Spleen (tissue), 7 donors: ENCODE measurements around the genes CPVL and CRHR2.

- PRO-cap, 4 experiments = no peak in any of the 4 experiments
- RAMPAGE, long total RNA, 4 experiments = no peak in any of the 4 experiments
These were observed 104.0 kb downstream of the CREB5 start for GRCh38 chr7:28516335-28516621.

DNA sequence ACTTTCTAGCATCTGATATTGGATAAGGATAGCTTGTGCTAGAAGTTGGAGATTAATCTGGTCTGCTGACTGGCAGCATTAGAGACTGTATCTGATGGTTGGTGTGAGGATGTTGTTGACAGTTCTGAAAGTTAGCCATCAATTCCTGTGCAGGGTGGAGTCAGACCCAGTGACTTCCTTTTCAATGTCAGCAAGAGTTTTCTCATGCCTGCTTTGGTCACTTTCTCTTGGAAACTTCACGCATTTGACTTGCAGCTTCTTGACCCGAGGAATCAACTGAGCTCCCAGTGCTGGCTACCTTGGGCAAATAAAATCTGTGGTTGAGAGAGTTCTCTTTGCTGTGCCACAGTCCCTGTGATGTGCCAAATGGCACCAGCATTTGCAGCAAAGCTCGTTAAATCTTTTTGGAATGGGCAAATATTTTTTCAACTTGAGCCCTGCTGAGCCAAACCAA is 233.0 kb downstream of the TRIL start:
- PRO-cap, 4 experiments = peak in 2 of 4 experiments; most common plus-strand start position 220 of the sequence (in 2)
- RAMPAGE, long total RNA, 4 experiments = no peak in any of the 4 experiments

DNA sequence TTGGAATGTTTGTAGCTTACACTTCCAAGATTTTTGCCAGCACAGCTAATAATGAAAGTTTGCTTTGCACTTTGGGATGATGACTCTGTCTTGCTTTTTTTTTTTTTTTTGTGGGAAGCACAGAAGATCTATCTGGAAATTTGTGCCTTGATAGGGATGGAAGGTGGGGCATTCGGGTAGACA is 225.6 kb downstream of the TRIL start:
- PRO-cap, 4 experiments = no peak in any of the 4 experiments
- RAMPAGE, long total RNA, 4 experiments = no peak in any of the 4 experiments

DNA sequence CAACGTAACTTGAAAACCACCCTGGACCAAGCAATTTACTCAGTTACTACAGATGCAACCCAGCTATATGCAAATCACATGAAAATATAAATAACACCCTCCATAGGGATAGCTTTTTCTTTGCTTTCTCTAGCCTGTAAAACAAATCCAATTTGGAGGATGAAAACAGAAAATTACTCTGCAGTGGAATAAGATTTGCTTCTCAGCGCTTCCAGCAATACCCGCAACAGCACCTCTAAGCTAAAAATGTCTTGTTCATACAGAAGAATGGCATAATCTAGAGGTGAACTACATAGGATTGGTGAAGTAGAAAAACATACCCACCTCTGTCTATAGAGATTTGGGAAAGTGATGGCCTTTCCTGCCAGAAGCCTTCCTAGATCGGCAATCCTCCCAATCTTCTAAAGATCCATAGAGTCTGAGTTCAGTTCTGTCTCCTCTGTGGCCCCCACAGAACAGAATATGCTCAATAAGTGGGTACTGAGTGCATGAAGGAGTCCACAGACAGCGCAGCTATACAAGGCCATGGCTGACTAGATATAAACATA is 34.5 kb downstream of the CPVL start:
- PRO-cap, 4 experiments = no peak in any of the 4 experiments
- RAMPAGE, long total RNA, 4 experiments = no peak in any of the 4 experiments

- PRO-cap, 4 experiments = peak in 4 of 4 experiments; most common plus-strand start chr7:29146591 (in 4); most common minus-strand start chr7:29146442 (in 1)
- RAMPAGE, long total RNA, 4 experiments = start-site peak on the plus strand in 3 of 4 experiments, at chr7:29146568-29146662 at its widest, 46 to 157 reads per replicate; start-site peak on the minus strand in 4 of 4 experiments, at chr7:29146439-29146537 at its widest, 2,572 to 4,626 reads per replicate
These were observed at the start of gene CPVL for GRCh38 chr7:29146308-29147121. Gene CPVL, minus strand, starts transcription at chr7:29146537.

GRCh38 chr7:29328081-29328487 is 133.5 kb downstream of the CHN2 start:
- PRO-cap, 4 experiments = peak in 1 of 4 experiments; most common minus-strand start chr7:29328194 (in 1)
- RAMPAGE, long total RNA, 4 experiments = no peak in any of the 4 experiments

DNA sequence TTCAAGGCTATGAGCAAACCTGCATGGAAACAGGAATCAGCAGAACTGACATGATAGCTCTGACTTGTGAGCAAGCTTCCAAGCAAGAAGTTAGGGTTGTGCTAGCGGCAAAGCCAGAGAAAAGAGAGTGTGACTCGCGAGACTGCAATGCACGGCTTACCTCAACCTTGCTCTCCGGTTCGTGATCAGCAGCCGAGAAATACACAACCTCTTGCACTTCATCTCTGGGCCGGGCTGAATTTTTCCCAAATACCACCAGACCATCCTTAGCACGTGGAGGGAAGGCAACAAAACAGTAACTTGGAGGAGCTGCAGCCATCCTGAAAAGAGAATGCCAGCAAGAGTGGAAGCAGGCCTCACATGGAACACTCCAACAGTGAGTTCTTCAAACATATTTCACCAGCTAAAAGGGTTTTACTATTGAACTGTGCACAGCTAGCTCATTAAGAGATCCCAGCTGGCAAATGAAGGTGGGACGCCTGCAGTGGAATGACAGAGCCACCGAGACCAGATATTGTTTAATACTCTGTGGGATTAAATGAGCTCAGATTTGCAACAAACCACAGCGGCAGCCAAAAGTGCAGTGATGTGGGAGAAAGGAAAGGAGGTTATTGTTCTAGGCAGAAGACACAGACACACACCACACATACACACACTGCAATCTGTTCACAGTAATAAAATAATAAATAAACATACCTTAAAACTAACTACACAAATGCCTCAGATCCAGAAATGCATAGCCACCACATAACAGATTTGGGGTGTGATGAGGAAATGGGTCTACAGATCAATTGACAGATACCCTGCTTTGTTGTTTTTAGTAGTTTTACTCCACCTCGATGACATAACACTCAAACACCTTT is 20.6 kb downstream of the SCRN1 start:
- PRO-cap, 4 experiments = no peak in any of the 4 experiments
- RAMPAGE, long total RNA, 4 experiments = no peak in any of the 4 experiments

- PRO-cap, 4 experiments = peak in 2 of 4 experiments; most common plus-strand start chr7:29988611 (in 1)
- RAMPAGE, long total RNA, 4 experiments = start-site peak on the plus strand in 1 of 4 experiments, at chr7:29988579-29988688 at its widest, 8 reads per replicate
These were observed 1.2 kb downstream of the SCRN1 start for GRCh38 chr7:29988354-29988815.

DNA sequence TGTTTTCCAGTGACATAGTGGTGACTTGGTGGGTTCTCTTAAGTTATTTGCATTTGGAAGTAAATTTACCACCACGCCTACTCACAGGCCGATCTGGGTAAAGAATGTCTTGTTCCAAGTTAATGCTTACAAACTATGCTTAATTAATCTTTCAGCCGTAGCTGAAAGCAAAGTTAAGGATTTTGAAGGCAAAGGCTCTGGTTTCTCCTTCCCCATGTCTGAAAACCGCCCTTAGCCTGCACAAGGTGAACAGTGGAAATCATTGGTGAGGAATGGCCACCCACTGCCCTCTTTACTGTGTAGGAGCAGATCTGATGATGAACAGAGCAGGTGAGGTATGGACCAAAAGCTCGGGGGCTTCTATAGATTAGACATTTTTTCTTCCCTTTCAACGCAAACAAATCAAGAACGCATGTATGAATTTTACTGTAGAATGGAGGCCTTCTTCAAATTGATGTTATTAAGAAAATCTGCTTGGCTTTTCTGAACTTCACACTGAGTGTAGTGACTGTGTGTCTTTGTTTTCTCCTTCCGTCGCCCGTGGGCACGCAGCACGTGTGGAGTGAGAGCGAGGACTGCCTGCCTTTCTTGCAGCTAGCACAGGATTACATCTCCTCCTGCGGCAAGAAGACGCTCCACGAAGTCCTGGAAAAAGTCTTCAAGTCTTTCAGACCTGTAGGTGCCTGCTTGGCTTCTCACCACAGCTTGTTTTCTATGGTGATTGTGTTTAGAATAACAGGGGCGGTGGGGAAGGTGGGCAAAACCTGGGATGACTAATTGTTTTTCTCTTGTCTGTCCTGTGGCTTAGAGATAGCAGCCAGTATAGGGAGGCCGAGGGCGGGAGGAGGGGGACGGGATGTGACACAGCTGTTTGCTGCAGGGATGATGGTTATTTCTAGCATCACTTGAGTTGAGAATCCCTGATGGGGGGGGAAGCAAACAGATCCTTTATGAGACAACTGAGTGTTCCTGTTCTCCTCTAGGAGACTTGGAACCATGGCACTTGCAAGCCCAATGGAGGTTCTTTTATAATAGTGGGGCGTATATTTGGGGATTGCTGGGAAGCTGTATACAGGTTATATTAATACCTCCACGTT is 11.2 kb downstream of the MTURN start:
- PRO-cap, 4 experiments = no peak in any of the 4 experiments
- RAMPAGE, long total RNA, 4 experiments = no peak in any of the 4 experiments

DNA sequence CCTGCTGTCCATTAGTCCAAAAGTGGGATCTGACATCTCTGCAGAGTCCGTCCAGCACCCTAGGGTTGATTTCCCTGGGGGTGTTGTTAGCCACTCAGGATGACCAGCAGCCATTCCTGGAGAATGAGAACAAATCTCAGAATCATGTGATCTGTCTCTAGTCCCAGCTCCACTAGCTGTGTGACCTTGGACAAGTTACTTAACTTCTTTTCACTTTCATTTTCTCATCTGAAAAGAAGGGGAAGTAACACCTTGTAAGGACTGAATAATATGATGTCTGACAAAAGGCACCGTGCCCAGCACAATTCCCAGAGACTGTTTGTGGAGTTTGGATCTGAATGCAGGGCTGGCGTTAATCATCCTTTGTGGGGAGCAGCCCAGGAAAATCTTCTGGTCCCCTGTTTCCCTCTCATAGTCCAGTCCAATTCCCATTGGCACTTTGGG is 44.2 kb downstream of the MTURN start:
- PRO-cap, 4 experiments = peak in 1 of 4 experiments; most common plus-strand start position 231 of the sequence (in 1); most common minus-strand start position 174 of the sequence (in 1)
- RAMPAGE, long total RNA, 4 experiments = no peak in any of the 4 experiments

GRCh38 chr7:30321239-30321510 is 36.8 kb downstream of the ZNRF2 start:
- PRO-cap, 4 experiments = no peak in any of the 4 experiments
- RAMPAGE, long total RNA, 4 experiments = no peak in any of the 4 experiments

DNA sequence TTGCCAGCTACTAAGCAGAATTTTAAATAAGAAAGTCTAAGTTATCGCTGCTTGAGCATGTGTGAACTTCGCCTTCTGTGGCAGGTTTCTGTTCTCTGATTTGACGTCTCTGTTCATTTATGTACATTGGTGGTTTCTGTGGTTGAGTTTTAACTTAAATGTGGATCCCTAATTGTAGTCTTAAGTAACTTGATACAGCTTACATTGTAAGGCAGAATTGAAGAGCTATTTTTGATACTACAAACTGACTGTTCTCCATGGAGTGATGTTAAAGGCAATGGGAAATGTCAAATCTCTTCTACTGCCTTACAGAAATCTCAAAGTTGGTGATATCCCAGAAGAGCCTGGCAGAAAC is 46.4 kb downstream of the ZNRF2 start:
- PRO-cap, 4 experiments = no peak in any of the 4 experiments
- RAMPAGE, long total RNA, 4 experiments = no peak in any of the 4 experiments

GRCh38 chr7:30362196-30362746 is 77.9 kb downstream of the ZNRF2 start:
- PRO-cap, 4 experiments = no peak in any of the 4 experiments
- RAMPAGE, long total RNA, 4 experiments = no peak in any of the 4 experiments

DNA sequence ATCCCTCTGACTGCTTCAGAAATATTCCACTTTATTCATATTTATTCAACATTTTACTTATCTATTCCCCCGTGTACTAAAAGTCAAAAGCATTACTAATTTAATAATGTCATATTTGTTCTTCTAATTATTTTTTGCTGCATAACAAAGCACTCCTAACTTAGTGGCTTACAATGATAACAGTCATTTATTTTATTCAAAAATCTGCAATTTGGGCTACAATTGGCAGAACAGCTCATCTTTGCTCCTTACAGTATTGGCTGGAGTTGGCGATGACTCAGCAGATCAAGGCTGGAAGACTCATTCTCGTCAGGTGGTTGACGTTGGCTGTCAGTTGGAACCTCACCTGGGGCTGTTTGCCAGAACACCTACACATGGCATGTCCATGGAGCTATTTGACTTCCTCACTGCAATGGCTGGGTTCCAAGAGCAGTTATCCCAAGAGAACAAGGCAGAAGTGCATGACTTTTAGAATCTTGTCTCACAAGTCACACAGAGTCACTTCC is 75.2 kb downstream of the NOD1 start:
- PRO-cap, 4 experiments = no peak in any of the 4 experiments
- RAMPAGE, long total RNA, 4 experiments = no peak in any of the 4 experiments

- PRO-cap, 4 experiments = no peak in any of the 4 experiments
- RAMPAGE, long total RNA, 4 experiments = no peak in any of the 4 experiments
These were observed 57.8 kb downstream of the NOD1 start for GRCh38 chr7:30420792-30421137.

DNA sequence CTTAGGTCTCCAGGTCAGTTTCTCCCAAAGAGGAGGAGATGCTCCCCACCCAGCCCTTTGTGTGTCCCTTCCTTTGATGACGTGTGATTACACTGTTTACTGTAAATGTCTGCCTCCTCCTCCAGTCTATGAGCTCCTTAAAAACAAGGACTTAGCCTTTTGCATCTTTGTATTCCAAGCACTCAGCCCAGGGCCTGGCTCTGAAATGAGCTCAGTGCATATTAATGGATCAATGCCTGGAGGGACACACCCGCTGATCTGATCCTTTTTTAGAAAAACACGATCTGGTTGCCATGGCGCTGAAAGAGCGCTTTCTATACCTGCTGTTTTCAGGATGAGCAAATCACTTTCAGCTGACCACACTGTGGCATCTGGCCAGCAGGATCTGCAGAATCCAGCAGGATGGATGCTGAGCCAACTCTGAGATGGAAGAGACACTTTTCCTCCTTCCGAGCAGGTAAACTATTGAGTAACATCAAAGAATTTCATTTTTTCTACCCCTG is 37.9 kb upstream of the GARS1 start:
- PRO-cap, 4 experiments = no peak in any of the 4 experiments
- RAMPAGE, long total RNA, 4 experiments = no peak in any of the 4 experiments

- PRO-cap, 4 experiments = peak in 1 of 4 experiments; most common minus-strand start chr7:30595416 (in 1)
- RAMPAGE, long total RNA, 4 experiments = no peak in any of the 4 experiments
These were observed 718 bp downstream of the GARS1 start for GRCh38 chr7:30595189-30596003.

GRCh38 chr7:30633552-30634167 is 39.0 kb downstream of the GARS1 start:
- PRO-cap, 4 experiments = no peak in any of the 4 experiments
- RAMPAGE, long total RNA, 4 experiments = no peak in any of the 4 experiments

GRCh38 chr7:30681949-30682906 is at the start of gene CRHR2:
Gene CRHR2, minus strand, starts transcription at chr7:30682456.
- PRO-cap, 4 experiments = no peak in any of the 4 experiments
- RAMPAGE, long total RNA, 4 experiments = no peak in any of the 4 experiments

DNA sequence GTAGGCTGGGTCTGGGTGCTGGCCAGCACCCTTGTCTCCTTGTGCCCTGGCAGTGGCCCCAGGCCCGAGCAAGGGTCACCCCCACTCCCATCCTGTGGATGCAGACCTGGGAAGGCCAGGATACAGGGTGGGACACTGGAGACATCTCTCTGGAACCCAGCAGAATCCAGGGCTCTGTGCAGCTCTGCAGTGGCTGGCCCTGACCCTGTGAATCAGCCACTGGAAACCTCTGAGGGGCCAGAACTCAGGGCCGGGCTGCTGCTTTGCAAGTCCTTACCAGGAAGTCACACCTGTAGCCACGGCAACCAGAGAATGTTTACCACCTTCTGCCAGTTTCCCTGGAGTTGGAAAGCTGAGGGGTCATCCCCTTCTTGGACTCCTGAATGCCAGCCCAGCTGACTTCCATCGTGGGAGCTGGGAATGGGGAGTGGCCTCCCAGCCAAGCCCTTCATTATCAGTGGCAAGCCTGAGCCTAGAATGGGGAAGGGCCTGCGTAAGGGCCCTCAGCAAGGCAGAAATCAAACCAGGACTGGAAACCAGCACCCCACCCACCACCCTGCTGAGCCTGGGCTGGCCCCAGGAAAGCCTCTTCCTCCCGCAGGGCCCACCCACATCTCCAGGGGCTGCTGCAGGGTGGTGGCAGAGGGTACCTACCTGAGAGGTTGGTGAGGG is 6.4 kb upstream of the CRHR2 start:
- PRO-cap, 4 experiments = no peak in any of the 4 experiments
- RAMPAGE, long total RNA, 4 experiments = no peak in any of the 4 experiments